ENCODE results near the gene NRG2.

- PRO-cap = no peak
Observed at GRCh38 chr5:139272469-139273050, 21.0 kb upstream of the MATR3 start.

DNA sequence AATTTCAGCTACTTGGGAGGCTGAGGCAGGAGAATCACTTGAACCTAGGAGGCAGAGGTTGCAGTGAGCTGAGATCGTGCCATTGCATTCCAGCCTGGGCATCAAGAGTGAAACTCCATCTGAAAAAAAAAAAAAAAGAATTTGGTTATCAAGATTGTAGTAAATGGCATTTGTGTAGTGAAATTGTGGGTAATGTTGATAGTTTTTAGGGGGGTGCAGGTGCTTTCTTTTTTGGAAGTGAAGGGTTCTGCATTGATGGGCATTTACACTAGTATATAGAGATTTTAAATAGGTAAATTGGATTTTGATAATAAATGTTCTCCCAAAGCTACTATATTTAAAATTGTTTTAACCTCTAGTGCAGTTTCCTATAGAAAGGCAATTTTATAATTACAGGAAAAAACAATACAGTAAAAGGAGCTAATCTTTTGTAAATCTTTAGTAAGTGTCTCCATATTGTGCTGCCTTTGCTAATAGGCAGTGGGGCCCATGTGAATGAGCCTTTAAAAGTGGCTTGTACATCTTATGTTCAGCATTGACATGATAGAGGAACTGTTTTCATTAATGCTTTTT is 10.9 kb downstream of the MATR3 start:
- PRO-cap = no peak

- PRO-cap = no peak
Observed at GRCh38 chr5:139331921-139332347, 9.7 kb upstream of the PAIP2 start.

- PRO-cap = no peak
Observed at GRCh38 chr5:139363263-139363648, 19.8 kb downstream of the SLC23A1 start.

DNA sequence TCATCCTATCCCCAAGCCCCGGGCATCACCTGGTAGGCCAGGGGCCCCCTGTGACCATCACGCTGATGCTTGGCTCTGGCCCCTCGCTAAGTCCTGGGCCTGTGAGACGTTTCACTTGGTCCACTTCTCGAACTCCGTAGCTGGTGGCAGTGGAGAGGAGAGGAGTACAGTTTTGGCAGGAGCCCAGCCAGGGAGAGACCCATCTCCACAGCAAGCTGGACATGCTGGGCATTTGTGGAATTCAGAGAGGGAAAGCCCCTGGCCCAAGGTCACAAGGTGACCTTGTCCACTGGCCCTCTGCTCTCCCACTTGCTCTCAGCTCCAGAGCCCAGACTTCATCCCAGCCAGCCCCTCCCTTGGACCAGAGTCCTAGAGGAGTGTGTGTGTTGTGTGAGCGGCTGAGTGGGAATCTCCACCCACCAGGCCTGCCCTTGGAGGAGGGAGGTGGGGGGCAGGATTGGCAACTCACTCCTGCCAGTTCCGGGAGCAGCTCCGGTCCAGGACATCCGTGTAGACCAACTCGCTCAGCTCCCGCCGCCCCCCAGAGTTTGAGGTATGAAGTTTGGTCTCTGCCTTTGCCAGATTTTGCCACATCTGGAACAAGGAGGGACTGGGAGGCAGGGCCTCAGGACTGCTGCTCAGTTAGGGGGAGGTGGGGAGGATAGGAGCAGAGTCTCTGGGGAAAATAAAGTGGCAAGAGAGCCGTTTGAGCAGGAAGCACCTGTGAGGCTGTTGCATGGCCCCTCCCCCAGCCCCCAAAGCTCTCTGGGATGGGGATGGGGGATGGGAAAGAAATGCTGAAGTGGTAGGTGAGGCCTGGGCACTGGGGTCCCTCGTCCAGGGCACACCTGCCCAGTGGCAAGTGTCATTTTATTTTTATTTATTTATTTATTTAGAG is 1.5 kb downstream of the MZB1 start:
- PRO-cap = unidirectional peak, plus-strand start at position 591 of the sequence

- PRO-cap = no peak
Observed at GRCh38 chr5:139570273-139570743, 9.2 kb downstream of the UBE2D2 start.

DNA sequence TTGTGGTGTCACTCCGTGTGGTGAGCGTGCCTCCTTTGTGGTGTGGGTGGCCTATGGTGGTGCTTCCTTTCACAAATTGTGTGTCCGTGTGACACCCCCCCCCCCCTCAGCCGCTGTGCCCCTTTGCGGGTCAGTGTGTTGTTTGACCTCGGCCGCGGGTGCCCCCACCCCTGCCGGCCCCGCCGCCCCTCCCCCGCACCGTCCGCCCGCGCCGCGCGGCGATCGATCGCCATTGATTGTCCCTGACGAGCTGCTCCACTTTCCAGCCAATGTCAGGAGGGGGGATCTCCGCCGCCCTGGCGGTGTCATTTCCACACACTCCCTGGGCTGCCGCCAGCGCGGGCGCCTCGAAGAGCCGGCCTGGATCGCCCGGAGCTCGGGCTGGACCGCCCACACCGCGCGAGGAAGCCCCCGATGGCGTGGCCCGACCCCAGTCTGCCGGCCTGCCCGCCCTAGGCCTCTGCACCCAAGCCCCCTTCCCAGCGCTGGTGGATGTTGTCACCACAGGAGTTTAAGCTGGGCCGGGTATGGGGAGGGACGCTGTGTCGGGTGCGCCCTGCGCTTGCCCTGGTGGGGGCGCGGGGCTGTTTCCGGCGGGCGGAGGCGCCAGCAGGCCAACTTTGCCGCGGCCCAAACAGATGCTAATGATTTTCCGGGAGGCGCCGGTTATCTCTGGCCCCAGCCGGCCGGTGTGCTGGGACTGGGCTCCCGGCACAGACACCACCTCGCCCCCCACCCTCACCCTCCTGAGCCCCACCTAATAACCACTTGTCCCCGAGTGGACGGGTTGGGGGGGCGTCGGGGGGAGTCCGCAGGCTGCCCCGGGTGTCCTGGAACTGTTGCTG is 10.7 kb upstream of the CXXC5 start:
- PRO-cap = bidirectional peak, plus-strand start at position 637 of the sequence, minus-strand start at position 487 of the sequence

DNA sequence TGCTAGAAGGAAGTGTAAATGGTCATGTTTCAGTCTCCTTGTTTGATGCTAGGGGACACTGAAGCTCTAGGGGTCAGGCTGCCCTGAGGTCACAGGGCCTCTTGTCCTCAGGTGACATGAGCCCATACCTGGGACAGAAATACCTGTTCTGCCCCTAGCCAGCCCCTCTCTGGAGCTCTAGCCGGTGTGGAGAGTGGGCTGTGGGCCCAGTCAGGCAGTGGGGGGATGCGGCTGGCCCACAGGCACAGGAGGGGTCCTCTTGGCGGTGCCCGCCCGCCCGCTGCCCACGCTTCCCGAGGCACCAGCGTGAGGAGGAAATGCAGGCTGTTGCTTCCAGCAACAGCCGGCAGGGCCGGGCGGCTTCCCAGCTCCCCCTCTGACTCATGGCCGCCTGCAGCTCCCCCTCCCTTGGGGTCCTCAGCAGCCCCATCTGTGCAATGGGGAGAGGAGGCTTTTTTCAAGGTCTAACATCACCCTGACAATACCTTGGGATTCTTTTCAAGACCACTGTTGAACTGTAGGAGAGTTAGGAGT is 10.3 kb downstream of the CXXC5 start:
- PRO-cap = no peak

DNA sequence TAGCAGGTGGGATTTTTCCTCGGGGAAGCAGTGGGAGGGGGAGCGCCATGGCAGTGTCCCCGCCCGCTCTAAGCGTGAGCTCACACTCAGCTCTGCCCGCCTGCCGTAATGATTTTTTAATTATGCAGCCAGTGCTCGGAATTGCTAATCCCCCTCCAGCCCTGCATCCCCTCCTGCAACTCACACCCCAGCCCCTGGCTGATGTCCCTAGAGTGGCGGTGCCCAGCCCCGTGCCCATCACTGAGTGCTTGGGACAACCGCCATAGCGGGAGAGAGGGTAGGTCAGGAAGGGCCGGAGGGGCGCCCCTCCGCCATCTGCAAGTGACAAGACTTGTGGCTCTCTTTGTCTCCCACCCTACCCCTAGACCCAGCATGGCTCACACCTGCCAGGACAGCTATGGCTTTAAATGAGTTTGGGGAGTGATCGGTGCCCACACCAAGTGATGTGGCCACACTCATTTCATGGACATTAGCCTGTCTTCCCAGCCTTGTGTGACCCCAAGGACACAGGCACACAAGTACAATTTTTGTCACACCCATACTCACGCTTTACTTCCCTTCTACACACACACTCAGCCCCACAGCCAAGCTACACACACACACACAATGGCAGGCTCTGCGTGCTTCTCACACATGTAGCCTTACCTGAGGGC is 21.1 kb downstream of the CXXC5 start:
- PRO-cap = bidirectional peak, plus-strand start at position 406 of the sequence, minus-strand start at position 363 of the sequence

- PRO-cap = no peak
Observed at GRCh38 chr5:139690173-139691302, 42.4 kb downstream of the CXXC5 start.

DNA sequence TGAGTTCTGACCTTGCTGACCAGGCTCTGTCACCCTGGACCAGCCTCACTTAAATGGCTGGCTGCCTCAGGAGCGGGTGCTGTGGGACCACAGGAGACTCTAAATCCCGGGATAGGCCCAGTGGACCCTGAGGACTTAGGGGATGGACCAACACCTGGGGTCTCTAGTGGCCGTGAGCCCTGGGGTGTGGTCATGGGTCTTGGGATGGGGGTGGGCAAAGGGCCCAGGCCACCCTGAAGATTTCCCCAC is 49.7 kb downstream of the CXXC5 start:
- PRO-cap = no peak

DNA sequence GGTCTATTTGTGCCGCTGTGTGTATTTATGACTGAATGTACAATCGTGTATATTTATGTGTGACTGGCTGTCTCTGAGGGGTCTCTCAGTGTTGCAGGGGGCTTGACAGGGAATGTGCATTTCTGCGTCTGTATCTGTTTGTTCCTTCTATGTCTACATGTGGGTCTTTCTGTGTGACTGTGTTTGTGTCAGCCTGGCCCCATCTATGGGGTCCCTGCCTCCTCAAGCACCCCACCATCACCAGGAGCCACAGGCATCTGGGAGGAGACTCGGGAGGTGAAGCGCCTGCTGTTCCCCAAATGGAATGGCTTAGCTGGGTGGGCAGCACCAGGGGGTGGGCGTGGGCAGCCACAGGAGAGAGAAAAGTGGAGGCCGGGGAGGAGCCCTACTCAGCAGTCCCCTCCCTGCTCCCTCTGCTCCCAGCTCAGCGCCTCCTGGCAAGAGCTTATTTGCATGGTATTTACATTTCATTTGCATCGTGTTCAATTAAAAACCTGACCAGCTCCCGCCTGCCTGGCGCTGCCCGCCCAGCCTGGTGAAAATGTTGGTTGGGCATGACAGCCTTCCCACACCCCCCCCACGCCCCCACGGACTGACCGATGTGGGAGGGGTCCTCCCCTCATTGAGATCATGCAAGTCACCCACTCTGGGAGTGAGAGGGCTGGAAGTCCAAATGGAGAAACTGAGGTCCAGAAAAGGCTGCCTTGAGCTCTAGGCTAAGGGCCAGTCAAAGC is 50.4 kb downstream of the CXXC5 start:
- PRO-cap = no peak

GRCh38 chr5:139711695-139711863 is 63.4 kb downstream of the CXXC5 start:
- PRO-cap = no peak

GRCh38 chr5:139740349-139740765 is 55.3 kb upstream of the PSD2 start:
- PRO-cap = no peak

DNA sequence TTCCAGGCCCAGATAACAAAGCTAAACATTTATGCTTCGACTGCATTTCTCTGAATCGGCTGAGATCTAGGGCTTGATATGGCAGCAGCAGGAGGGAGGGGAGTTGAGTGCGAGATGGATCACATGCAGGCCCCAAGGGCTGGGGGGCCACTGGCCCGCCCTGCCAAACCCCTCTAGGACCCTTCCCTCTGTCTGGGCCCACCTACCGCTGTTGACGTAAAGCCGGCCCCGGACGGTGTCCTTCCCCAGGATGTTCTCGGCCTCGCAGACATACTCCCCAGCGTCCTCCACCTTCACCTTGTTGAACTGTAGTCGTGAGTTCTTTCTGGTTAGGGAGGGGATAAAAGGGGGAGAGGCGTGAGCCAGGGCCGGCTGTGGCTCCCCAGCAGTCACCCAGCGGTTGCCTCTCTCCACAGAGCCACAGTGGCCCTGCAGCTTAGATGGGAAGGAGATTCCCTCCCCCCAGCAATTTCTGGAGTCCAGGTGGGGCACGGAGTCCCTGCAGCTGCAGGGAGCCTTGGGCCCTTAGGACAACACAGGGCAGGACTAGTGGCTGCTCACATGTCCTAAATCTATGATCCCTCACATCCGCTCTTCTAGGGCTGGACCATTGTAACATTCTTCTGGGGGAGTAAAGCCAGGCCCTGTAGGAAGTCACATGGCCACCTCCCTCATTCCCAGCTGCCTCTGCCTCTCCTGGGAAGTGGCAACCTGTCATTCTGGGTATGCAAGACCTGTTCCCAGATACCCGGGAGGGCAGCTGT is 85.2 kb downstream of the PSD2 start:
- PRO-cap = no peak

GRCh38 chr5:140038396-140039132 is 4.5 kb downstream of the NRG2 start:
- PRO-cap = no peak

DNA sequence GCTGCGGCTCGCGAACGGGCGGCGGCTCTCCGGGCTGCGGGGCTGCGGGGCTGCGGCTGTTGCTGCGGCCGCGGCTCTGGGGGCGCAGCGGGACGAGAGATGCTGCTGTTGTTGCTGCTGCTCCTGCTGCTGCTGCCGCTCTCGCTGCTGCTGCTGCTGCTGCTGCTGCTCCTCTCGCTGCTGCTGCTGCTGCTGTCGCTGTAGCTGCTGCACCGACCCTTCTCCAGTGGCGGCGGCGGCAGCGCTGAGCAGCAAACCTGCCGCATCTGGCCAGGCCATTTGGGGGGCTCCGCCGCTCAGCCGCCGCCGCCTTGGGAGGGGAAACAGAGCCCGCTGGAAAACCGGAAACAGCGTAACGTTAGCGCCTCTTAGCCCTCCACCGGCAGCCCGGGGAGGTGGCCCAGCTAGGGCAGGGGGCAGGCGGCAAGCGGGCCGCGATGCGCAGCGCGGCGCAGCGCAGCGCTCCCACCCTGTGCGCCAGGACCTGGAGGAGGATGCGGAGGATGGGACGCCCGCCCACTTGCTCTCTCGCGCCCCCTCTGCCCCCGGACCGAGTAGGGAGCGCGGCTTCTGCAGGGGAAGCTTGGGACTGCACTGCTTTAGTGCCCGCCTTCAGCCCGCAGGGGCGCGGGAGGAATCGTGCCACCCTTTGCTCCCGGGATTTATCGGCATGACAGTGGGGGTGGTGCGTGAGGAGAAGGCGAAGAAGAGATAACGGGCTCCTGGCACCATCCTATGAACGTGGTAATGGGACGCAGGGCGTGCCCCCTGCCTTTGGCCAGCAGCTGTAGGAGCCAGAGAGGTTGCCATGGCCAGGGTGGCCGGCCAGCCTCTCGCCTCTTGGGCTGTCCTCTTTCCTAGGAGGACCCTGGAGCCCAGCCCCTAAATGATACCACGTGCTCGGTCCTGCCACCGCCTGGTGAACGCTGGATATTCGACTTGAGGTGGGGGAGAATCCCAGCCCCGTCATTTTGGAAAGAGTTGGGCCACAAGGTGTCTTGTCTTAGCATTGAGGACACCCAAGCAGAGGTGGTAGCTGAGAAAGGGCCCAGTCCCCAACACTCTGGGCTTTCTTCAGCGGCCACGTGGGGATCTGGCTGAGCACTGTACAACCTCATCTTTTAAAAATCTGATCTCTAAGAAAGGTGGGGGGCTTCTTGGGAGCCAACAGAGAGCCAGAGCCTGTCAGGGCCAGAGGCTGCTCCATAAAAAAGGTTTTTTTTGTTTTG is at the start of gene NRG2:
Gene NRG2, minus strand, starts transcription at position 496 of the 1,229 bp plus-strand sequence.
- PRO-cap = no peak

DNA sequence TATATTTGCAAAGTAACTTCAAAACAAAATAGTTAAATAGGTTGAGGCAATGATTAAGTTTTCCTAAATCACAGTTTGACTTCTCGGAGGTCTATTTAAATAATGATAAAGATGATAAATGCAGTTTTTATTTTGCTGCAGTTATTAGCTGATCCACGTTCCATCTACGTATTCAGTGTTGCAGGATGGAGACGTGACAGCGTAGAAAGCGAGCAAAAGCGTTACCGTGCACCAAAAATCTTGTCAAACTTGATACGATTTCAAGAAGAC is 7.2 kb upstream of the PURA start:
- PRO-cap = no peak

DNA sequence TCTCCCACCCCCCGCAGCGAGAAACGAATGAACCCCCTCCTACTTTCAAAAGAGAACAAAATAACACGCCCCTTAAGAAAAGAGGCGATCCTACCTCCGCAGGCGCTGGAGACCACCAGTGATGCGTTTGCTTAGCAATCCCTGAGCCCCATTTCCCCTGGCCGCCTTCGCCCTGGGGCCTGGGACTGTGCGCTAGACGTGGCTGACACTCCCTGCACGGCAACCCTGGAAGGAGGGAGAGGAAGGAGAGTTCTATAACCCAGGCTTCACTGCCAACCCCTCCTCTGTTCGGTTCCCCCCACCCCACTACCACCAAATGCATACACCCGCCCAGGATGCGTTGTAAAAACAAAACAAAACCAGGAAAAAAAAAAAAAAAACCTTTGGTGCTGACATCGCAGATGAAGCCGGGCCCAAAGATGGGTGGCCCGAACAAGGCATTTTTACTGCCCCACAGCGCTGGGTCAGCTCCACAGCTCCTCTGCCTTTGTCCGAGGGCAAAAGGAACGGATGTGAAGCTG is 5.5 kb upstream of the PURA start:
- PRO-cap = no peak

DNA sequence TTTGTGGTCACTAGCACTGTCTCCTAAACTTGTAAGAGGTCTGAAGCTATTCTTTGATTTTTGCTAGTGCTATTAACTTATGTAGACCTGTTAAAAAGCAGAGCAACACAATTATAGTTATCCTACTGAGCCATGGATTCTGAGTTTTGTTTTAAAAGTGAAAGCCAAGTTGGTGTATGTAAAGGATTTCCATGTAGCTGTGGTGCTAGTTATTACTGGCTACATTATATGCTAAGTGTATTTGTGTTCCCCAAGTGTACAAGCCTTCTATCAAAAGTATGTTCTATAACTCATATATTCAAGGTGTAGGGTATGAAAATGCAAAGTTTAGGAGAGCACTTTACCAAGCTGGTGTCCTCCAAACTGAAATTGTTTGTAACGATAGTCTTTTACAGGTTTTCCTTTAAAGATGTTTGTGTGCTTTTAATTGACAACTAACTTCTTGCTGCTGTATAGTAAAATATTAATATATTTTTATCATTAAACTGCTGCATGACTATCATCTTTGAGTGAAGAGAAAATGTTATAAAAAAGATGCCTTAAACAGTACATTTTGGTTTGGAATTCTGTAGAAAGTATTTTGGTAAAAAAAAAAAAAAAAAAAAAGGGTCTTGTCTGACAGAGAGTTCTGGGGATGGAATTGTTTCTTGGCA is 2.5 kb downstream of the PURA start:
- PRO-cap = no peak

Measured in SP-49 (cell line).